Bronchus (tissue), 1 donor: ENCODE results near the genes LRRC34, SAMD7, SEC62 and SKIL.

- PRO-cap = no peak
Observed at GRCh38 chr3:169299091-169299658, 364.3 kb downstream of the MECOM start.

DNA sequence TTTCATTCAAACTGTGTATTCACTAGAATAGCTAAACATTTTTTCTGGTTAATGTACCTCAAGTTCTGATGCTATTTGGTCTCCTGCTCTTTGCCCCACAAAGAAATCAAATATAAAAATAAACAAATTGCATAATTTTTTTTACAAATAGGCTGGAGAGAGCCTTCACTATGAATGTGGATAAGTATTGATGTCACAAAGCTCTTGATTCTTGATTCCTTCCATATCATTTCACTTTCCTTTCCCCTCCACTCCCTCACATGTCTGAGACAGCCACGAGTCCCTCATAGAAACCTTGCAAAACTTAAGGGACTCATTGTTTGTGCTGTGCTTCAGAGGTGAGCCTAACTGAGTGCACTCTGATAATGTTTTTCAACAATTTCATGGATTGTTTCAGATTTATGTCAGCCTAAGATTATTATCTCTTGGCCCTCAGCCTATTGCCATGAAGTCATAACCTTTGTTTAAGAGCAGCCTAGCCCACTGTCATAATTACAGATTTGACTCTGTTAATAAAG lies 363.7 kb downstream of the MECOM start:
- PRO-cap = no peak

- PRO-cap = no peak
Observed at GRCh38 chr3:169305496-169305951, 358.0 kb downstream of the MECOM start.

DNA sequence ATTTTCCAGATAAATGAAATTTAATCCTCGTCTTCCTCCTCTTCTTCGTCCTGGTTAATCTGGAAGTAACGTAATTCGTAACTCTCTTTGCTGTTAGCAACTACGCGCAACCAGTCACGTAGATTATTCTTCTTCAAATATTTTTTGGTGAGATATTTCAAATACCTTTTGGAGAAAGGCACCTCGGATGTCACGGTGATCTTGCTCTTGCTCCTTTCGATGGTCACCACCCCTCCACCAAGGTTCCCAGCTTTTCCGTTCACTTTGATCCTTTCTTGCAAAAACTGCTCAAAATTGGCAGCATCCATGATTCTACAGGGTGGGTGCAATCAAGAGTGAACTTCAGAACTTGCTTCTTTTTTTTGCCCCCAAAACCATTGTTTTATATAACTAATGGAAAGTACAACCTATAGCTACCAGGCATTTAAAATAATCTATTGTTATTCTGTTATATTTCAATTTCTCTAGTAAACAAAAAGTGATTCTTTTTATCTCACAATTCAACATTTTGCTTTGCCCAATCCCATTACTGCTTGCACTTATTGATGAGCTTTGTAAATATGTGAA lies 179.8 kb downstream of the MECOM start:
- PRO-cap = no peak

DNA sequence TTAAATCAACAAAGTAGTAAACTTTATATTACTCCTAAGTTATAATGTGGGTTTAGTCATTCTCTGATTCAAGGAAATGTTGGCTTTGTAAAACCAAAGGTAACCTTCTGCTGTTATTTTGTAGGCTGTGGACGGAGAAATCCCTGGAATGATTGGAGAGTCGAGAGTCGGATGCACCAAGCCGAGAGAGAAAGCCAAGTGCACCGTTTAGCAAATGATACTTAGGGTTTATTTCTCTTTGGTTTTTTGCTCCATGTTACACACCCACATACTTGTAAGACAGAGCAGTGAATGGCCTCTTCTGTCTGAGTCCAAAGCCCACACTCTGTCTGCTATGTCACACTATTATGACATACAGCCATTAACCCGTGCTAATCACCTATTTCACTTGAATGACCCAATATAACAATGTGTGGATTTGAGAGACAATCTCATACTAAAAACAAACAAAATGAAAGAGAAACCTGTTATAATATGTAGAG lies 72.2 kb downstream of the MECOM start:
- PRO-cap = no peak

- PRO-cap = no peak
Observed at GRCh38 chr3:169619522-169620479, 43.7 kb downstream of the MECOM start.

DNA sequence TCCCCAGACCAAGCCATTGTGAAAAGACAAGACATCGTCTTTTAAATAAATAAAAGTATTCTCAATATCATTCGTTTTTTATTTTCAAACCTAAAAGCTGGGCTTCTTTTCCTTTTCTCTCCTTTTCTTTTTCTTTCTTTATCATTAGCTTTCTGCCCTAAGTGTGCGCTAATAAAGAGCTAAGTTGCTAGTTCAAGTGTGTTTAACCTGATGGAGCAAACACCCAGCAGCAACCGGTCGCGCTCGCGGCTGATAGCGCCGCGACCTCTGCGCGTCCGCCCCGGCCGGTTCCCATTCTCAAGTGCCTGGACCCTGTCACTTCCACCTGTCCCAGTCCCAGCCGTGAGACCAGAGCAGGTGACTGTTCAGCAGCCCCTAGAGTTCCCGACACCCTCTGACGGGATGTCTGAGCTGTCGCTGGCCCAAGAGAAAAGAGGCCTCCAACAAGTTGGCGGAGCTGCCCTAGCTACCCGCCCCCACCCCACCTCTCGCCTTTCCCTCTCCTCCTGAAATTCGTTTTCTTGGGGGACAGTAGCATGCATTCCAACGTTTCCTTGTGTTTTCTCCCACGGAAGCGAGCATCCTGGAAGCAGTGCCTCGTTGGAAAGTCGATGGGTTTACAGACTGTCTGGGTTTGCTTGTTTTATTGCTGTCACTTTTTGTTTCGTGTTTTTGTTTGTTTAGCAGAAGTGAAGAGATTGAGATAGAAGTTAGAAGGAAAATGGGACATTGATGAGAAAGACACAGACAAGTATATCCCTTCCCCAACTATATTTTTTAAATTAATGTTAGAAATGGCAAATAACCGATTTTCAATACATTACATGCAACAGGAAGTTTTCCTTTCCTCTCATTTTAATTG lies 3.1 kb upstream of the MECOM start:
- PRO-cap = bidirectional peak, plus-strand start at position 368 of the sequence, minus-strand start at position 303 of the sequence; unidirectional peak, minus-strand start at position 399 of the sequence

GRCh38 chr3:169812830-169813151 lies at the start of gene LRRC34:
TSS of gene LRRC34 (minus strand) at chr3:169812904.
- PRO-cap = bidirectional peak, plus-strand start at chr3:169813077, minus-strand start at chr3:169812904

DNA sequence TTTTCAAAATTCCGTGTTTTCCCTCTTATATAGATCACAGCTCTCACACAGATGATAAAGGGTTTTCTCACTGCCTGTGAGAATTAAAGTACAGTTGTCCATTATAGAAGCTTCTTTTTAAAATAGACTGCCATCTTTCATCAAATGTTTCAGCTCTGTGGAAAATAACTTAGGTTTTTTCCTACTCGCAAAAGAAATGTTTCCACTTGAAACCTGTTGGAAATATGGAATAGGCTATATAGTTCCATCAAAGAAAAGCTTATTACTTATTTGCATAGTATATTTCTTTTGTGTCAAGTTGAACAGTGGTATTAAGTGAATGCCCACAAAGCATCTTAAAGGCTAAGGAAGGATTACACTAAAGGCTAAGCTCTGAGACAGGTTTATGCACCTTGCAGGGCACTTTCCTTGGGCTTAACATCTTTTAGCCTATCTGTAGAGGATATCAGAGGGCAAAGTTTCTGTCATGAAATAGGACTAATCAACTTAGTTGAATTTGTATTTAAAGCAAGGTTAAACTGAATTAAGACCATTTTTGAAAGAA lies at the start of gene SAMD7:
Gene SAMD7, plus strand, starts transcription at position 411 of the 544 bp plus-strand sequence.
- PRO-cap = no peak

GRCh38 chr3:169954912-169955403 lies 11.6 kb upstream of the SEC62 start:
- PRO-cap = no peak

DNA sequence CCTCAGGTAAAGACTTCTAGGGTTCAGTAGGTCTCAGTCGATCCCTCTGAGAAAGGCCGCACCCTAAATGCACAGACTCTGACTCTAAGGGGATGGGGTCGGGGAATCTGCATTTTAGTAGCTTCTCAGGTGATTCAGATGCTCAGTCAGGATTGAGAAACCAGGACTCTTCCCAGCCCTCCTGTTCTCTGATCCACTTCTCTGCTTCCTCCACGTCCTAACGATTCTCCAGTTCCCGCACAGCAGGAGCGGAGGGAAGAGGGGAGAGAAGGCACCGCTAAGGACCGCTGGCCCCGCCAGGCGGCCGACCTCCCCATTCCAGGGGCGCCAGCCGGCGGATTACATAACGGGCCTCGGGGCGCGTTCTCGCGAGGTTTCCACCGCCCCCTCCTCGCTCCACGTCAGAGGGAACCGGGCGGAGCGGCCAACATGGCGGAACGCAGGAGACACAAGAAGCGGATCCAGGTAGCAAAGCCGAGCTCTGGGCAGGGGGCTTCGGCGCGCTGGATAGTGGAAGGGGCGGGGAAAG lies at the start of gene SEC62:
Gene SEC62, plus strand, starts transcription at position 414 of the 529 bp plus-strand sequence.
- PRO-cap = bidirectional peak, plus-strand start at position 404 of the sequence, minus-strand start at position 341 of the sequence

- PRO-cap = no peak
Observed at GRCh38 chr3:170046438-170046700, 8.6 kb downstream of the GPR160 start.

- PRO-cap = no peak
Observed at GRCh38 chr3:170046701-170047239, 9.0 kb downstream of the GPR160 start.

DNA sequence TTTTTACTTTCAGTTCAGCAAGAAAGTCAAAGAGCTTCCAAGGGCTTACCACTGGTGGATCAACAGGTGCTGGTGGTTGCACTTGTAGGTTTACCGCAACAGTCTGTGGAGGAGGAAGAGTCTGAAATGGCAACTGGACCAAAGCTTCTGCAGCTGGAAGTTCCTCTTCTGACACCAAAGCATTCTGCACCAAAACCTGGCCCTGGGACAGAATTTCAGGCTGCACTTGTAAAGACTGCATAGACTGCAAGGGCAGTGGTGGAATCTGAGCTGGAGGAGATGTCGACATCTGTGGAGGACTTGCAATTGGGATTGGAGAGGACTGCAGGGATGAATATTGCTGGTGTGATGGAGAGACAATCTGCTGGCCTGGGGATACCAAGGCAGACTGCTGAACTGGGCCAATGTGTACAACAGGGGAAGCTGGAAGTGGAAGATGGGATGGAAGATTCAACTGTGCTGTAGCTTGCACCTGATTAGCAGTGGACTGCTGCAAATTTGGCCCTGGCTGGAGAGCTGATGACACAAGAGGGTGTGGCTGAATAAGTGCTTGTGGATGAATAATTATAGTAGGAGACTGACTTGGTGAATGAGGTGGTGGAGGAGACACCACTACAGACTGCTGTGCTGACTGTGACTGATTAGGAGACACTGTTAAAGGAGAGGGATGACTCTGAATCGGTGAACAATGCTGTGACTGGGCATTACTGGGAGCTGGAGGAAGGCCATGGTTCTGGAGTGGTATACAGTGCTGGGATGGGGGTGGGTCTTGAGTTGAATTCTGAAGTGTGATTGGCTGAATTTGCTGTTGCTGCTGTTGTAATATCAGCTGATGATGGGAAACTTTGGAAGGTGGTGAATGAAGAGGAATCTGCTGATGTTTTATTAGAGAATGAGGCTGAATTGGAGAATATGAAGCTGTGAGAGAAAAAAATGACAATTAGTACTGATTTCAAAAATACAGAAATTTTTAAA lies 52.6 kb downstream of the PHC3 start:
- PRO-cap = no peak

DNA sequence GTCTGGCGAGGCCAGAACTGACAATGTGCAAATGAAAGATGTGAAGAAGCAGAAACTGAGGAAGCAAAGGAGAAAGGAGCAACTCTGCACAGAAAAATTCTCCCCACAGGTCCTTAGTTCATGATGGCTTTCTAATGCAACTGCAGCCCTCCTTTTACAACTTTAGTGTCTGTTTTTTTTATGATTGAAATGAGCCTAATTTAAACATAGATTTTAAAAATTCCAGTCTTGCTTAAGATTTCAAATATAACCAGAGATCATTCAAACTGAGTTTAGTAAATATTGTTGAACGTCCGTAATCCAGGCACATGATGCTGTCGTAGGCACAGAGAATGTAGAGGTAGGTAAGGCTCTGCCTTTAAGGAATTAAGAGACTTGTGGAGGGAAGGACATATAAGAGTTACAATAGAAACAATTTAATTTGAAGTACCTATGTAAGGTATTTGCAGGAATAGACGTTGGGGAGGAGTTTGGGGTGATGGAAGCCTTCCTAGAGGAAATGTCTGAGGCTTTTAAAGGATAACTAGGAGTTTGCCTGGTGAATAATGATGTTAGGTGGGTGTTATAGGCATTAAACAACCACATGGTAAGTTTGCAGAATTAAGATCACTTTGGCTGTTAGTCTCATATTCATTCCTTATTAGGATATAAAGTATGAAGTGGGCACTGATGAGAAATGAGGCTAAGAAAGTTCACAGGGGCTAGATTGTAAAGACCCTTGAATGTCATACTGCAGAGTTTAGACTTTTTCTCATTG lies 5.0 kb downstream of the PRKCI start:
- PRO-cap = no peak

- PRO-cap = no peak
Observed at GRCh38 chr3:170330153-170330886, 27.2 kb upstream of the SKIL start.

DNA sequence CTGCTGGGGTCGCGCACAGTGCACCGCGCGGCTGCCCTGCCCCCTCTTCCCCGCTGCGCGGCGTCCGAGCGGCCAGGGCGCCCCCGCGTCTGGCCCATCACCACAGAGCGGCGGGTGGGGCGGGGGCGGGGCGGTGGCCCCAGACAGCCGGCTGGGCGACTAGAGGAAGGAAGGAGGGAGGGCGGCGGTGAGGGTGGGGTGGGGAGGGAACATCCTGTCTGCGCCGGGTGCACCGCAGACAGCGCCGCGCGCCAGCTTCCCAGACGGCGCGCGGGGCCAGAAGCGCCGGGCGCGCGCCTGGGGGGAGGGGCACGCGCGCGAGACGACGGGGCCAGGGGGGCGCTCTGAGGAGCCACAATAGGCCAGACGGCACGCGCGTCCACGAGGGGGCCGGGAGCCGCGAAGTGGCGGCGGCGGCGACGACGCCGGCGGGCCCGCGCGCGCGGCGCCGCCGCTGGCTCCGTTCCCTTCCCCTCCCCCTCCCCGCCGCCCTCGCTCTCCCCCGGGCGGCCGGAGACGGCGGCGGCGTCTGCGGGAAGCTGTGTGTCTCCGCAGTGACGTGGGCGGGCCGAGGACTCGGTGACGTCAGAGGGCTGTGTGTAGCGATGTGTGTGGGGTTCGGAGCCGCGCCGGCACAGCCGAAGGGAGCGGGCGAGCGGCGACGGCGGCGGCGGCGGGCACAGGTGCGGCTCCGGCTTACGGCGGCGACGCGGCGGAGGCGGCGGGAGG lies at the start of gene SKIL:
Gene SKIL, plus strand, starts transcription at position 635 of the 729 bp plus-strand sequence.
- PRO-cap = bidirectional peak, plus-strand start at position 262 of the sequence, minus-strand start at position 91 of the sequence; bidirectional peak, plus-strand start at position 635 of the sequence, minus-strand start at position 518 of the sequence

- PRO-cap = no peak
Observed at GRCh38 chr3:170490932-170491173, 72.2 kb downstream of the CLDN11 start.

GRCh38 chr3:170760013-170760380 lies 110.0 kb downstream of the RPL22L1 start:
- PRO-cap = no peak

GRCh38 chr3:171261360-171261945 lies 198.8 kb downstream of the TNIK start:
- PRO-cap = unidirectional peak, plus-strand start at chr3:171261716